Peripheral blood mononuclear cell (primary cell): ENCODE measurements around the gene EXOC6.

DNA sequence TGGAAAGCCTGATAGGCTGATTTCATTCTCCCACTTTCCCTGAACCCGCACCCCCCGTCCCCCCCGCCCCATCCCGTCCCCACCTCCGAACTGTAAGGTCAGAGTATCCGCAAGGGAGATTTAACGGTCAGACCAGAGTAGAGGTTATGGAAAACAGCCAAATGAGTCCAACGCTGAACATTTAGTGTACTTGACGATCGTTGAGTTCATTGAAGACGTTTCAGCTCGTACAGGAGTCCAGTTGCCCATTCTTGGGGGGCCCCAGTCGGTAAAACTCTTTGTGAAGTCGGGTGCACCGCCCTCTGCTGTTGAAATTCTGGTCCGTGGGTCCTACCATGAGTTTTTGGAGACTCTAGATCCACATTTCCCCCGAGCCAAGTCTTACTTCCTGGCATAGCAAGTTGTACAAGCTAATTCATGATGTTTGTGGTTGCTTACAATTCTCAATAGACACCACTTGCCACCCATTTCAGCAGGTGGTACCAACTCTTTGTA is 1.0 kb downstream of the MARCHF5 start:
- PRO-cap, 8 experiments: no peak in any of the 8 experiments

- PRO-cap, 8 experiments: peak in 8 of 8 experiments; most common plus-strand start chr10:92574583 (in 2); most common minus-strand start chr10:92574481 (in 3)
These were observed 510 bp upstream of the IDE start for GRCh38 chr10:92574289-92574917.

- PRO-cap, 8 experiments: no peak in any of the 8 experiments
These were observed 3.5 kb downstream of the HHEX start for GRCh38 chr10:92693045-92693904.

GRCh38 chr10:92848150-92848641 is at the start of gene EXOC6:
Gene EXOC6 (plus strand): TSS chr10:92848520.
- PRO-cap, 8 experiments: peak in 8 of 8 experiments; most common plus-strand start chr10:92848520 (in 6); most common minus-strand start chr10:92848356 (in 3)

DNA sequence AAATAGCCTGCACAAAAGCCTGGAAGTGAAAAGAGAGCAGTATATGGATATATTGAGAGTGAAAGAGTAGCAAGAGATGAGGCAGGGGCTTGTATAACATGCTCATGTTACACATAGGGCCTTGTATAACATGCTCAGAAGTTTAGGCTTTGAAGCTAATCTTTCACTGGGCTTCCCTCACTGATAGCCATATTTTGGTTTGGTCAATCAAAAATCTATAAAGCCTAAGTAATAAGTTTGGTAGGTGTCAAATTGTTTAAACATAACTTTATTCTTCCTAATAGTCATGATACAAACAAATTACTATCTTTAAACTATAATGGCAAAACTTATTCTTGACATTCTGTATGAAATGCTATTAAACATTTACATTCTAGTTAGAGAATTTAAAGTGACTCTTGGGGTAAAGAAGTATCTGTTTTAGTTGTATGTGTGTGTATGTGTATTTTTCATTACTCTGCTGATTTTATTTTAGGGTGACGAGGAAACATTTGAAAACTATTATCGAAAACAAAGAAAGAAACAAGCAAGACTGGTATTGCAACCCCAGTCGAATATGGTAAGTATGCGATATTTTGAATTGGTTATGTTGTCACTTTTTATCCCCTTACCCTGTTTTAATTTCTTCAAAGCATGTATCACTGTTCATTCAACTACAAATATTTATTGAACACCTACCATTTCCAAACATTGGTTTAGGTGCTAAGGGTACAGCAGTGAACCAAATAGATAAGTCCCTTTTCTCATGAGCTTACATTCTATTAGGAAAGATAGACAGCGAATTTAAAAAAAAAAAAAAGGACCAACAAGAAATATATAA is 79.8 kb downstream of the EXOC6 start:
- PRO-cap, 8 experiments: no peak in any of the 8 experiments

GRCh38 chr10:93384068-93384444 is 98.1 kb downstream of the MYOF start:
- PRO-cap, 8 experiments: no peak in any of the 8 experiments

DNA sequence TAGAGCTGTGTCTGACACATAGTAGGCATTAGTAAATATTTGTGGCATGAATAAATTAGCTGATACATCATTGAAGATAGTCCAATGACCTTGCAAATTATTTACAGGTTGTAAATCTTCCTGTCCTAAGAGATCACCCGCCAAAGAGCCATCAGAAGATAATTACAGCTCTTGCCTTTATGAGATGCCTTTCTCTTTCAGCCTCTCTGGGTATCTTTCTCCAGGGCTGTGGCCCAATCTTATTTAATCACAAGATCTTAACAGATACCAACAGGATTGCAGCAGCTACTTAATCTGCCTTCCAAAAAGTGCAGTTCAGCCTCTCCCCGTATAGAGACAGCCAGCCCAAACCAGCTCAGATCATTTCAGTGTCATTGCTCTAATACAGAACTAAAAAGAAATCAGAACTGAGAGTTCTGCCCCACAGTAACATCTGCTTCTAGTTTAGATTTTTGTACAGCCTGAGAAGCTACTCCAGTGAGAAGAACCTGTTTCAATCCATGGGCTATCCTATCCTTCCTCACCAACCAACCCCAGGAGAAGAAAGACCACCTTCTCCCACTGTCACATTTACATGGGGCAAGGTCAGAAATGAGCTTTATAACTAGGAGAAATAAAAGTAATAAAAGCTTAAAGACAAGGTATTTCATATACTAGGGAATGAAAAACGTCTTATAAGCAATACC is 41.4 kb downstream of the MYOF start:
- PRO-cap, 8 experiments: no peak in any of the 8 experiments

GRCh38 chr10:93502959-93503426 is 6.6 kb downstream of the CEP55 start:
- PRO-cap, 8 experiments: no peak in any of the 8 experiments

GRCh38 chr10:93751813-93752297 is 5.9 kb upstream of the LGI1 start:
- PRO-cap, 8 experiments: no peak in any of the 8 experiments

GRCh38 chr10:93897134-93897760 is 3.5 kb downstream of the SLC35G1 start:
- PRO-cap, 8 experiments: no peak in any of the 8 experiments

- PRO-cap, 8 experiments: no peak in any of the 8 experiments
These were observed 95.1 kb downstream of the PLCE1 start for GRCh38 chr10:94088631-94089384.

GRCh38 chr10:94546275-94546653 is 676 bp downstream of the HELLS start:
- PRO-cap, 8 experiments: no peak in any of the 8 experiments

GRCh38 chr10:94941629-94942322 is 3.3 kb downstream of the CYP2C9 start:
- PRO-cap, 8 experiments: no peak in any of the 8 experiments

GRCh38 chr10:95117171-95117501 is 47.8 kb upstream of the CYP2C8 start:
- PRO-cap, 8 experiments: no peak in any of the 8 experiments

DNA sequence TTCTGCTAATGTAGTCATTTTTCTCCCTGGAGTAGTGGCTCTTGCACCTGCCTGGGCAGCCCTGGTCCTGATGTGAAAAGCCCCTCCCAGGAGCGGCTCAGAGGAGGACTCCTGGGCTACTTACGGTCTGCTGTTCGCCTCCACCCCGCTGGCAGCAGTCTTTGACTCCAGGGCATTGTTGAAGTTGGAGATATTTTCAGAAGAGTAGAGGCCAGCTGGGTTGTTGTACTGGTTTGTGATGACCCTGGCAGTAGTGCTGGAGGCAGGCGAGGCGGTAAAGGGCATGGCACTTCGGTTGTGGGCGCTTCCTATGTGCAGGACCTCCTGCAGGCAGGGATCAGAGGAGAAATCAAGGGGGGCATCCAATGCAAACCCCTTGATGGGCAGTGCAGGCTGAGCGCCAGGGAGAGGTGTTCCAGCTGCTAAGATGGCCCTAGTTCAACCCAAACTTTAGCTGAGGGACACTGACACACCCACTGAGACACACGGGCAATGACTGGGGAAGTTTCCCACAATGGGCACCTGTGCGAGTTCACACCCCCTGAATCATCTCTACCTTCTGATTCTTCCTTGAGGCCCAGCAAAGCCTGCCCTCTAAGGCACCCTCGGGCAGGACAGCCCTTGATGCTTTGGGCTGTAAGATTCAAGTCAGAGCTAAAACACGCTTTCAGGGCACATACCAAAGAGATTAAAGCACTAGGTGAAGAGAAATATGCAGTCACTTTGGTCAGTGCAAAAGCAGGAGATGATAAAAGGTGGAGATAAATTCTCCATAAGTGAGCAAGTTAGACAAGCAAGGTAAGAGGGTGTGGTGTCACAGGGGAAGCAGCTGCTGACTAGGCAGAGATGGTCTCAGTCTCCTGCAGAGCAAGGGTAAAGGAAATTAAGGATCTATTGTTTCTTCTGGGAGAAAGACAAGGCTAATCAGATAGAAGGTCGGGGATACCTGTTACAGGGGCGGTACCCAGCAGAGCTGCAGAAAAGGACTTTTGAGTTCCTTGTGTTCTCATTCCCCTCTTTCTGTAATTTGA is 26.7 kb downstream of the PDLIM1 start:
- PRO-cap, 8 experiments: no peak in any of the 8 experiments

DNA sequence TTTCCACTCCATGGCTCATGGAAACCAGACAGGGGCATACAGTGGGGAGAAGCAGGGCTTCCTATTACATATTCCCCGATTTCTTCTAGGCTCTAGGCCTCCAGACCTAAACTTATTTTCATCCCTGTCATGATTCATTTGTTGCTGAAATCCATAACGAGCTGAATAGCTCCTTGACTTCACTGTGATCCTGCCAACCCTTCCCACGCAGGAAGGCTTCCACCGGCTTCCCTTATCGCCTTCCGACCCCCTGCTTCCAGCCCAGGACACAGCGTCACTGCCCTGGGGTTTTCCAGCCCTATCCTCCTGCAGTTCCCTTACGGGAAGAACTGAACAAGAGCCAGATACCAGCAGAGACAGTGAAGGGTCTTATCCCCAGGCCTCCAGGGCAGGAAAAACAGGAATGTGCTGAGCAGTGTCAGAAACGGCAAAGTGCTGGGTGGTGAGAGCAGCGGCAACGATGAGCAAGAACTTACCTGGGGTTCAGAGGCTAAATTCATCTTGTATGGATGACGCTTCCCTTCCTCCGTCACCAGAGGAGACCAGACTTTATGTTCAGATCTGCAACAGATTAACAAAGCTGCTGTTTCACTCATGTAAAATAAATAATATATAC is 22.4 kb downstream of the PDLIM1 start:
- PRO-cap, 8 experiments: no peak in any of the 8 experiments

GRCh38 chr10:95288909-95289218 is 1.9 kb downstream of the PDLIM1 start:
- PRO-cap, 8 experiments: no peak in any of the 8 experiments

- PRO-cap, 8 experiments: no peak in any of the 8 experiments
These were observed 38.0 kb upstream of the PDLIM1 start for GRCh38 chr10:95328577-95329444.

DNA sequence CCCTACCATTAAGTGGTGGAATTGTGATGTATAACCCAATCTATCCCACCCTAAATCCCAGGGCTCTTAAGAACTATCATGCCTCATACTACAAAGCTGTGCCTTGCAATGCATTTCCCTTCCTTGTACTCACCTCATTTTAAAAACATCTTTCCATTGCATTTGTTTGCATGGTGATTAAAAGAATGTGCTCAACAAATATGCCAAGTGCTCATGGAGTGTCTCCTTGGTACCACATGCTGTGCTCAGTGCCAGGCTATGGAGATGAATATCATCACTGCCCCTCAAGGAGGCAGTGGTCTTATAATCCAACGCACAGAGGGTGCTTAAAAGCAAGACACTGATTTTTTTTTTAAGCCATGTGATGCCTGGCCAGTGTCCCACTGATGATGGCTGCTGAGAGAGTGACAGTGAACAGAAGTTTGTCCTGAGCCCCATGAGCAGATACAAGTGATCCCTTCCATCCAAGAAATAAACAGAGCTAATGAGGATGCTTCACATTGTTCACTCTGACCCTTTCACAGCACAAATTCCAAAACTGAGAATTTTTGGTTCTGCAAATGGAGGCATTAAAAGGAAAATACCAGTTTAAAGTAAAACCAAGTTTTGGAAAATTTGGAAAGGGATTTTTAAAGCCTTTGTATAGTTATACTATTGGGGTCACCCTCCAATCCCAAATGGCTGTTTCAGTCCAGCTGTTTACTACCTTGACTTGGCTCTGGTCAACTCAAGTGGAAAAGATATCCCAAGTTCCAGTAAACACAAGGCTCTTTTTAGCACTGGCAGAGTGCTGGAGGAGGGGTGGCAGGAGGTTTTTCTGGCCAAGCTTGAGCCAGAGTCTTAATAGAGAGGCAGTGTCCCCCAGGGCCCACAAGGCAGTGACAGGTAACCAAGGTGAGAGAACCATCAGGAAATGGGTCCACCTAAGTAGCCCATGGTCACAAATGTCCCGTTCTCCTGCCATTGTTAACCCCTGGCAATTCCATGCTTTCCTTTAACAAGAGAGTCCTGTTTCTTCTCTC is 97.9 kb downstream of the SORBS1 start:
- PRO-cap, 8 experiments: no peak in any of the 8 experiments

DNA sequence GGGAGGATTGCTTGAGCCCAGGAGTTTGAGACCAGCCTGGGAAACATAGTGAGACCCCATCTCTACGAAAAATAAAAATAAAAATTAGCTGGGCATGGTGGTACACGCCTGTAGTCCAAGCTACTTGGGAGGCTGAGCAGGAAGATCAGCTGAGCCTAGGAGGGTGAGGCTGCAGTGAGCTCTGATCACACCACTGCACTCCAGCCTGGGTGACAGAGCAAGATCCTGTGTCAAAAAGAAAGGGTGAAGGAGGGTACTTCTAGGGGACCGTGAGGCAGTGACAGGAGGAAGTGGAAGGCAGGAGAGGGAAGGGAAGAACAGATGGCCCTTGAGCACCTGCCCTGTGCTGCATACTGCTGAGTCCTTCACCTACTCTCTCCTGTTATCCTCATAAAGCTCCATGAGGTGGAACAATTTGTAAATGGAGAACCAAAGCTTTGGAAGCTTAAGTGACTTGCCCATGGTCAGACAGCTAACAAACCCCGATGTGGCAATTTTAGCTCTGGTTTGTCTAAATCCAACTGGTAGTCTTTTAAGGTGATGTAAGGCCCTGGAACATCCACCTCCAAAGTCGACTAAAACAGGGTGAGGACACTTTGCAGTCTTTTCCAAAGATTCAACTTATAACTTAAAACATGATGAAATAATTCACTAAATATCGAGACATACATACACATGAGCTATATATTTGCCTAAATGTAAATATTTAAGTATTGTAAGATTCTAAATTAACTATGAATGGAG is 89.5 kb downstream of the SORBS1 start:
- PRO-cap, 8 experiments: no peak in any of the 8 experiments